ENCODE results near the gene CAMKK1.

- RAMPAGE, long total RNA = no peak
- RRBS = no CpG with 5 or more reads among the region's 6 CpGs
These were observed 491 bp upstream of the ASPA start for GRCh38 chr17:3475251-3475761.

DNA sequence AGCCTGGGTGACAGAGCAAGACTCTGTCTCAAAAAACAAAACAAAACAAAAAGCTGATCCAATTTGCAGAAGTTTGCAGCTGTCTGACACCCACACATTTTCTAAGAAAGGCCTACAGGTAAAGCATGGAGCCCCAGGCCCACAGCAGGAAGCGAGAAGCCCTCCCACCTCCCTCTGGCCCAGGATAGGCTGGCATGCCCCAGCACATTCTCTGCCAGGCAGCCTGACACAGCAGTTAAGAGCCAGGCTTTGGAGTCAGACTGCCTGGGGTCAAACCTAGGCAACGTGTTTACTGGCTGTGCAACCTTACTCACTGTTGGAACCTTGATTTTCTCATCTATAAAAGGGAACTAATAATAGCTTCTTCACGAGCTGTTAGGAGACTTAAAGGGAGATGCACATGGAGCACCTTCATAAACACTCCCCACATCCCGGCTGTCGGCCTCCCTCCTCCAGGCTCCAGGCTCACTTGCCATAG, 5.3 kb upstream of the TRPV3 start:
- RAMPAGE, long total RNA = no peak
- RRBS = no CpG with 5 or more reads among the region's 5 CpGs

DNA sequence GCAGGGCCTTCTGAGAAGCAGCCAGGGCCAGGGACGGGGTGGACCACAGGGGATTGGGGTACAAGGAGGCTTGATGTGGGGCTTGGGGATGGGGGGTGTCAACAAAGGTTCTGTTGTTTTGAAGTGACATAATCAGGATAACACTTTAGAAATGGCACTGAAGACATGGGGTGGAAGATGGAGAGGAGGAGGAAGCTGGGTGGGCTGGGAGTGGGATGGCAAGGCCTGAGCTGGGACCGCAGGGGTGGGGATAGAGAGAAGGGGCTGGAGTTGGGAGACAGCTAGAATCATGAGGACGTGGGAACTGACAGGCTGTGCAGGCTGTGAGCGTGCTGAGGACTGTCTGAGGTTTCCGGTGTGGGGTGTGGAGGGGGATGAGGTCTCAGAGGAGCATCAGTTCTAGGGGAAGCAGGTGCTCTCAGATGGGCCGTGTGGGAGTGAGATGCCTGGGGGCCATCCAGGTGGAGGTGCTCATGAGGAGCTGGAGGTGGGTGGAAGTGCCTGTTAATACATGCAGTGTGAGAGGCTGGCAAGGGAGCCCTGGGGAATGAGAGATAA, 27.1 kb downstream of the HASPIN start:
- RAMPAGE, long total RNA = no peak
- RRBS = no CpG with 5 or more reads among the region's 6 CpGs

DNA sequence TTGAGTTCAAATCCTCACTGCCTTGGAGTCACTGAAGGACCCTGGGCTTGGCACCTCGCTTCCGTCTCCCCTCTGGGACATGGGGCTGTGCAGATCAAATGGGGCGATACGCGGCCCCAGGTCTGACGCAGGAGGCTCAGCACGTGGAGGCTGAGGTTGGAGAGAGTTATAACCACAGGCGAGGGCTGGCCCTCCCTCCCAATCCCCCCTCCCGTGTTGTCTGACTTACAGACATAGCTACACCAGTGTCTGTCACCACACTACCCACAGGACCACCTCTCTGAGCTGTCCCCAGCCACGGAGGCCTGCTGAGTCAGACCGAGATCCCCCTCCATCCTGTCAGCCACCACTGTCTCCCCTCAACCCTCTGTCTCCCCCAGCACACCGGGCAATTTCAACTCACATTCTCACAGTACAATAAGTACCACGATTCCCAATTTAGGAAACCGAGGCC, 4.6 kb downstream of the ITGAE start:
- RAMPAGE, long total RNA = no peak
- RRBS = no CpG with 5 or more reads among the region's 14 CpGs

DNA sequence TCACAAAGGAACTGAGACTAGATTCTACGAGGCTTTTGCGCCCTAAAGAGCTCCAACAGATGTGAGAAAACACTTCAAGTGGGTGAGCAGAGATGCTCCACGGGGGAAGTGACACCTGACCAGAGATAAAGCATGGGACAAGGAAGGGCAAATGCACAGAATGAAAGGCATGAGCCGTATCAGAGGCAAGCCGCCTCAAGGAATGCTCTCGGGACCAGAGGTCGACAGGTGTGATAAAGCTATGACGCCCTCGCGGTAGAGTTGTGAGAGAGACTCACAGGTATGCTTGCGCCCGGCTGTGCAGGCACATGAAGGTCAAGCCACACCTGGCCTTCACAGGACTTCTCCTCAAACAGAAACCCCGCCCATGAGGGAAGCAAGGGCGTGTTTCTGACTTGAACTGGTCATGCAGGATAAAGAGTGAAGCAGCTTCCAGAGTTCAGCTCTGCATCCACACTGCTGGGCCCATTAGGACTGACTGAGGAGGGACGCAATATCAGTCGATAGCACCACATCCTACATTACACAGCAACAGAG, 7.9 kb downstream of the NCBP3 start:
- RAMPAGE, long total RNA = no peak
- RRBS = no CpG with 5 or more reads among the region's 16 CpGs

- RAMPAGE, long total RNA = no peak
- RRBS = 42% methylated on average over 3 of the region's 48 CpGs
These were observed 4.4 kb downstream of the CAMKK1 start for GRCh38 chr17:3888220-3888993.

GRCh38 chr17:3889642-3890991, 2.7 kb downstream of the CAMKK1 start:
- RAMPAGE, long total RNA = no peak
- RRBS = no CpG with 5 or more reads among the region's 37 CpGs

GRCh38 chr17:3891597-3892678, 915 bp downstream of the CAMKK1 start:
- RAMPAGE, long total RNA = no peak
- RRBS = 1% methylated on average over 12 of the region's 66 CpGs

DNA sequence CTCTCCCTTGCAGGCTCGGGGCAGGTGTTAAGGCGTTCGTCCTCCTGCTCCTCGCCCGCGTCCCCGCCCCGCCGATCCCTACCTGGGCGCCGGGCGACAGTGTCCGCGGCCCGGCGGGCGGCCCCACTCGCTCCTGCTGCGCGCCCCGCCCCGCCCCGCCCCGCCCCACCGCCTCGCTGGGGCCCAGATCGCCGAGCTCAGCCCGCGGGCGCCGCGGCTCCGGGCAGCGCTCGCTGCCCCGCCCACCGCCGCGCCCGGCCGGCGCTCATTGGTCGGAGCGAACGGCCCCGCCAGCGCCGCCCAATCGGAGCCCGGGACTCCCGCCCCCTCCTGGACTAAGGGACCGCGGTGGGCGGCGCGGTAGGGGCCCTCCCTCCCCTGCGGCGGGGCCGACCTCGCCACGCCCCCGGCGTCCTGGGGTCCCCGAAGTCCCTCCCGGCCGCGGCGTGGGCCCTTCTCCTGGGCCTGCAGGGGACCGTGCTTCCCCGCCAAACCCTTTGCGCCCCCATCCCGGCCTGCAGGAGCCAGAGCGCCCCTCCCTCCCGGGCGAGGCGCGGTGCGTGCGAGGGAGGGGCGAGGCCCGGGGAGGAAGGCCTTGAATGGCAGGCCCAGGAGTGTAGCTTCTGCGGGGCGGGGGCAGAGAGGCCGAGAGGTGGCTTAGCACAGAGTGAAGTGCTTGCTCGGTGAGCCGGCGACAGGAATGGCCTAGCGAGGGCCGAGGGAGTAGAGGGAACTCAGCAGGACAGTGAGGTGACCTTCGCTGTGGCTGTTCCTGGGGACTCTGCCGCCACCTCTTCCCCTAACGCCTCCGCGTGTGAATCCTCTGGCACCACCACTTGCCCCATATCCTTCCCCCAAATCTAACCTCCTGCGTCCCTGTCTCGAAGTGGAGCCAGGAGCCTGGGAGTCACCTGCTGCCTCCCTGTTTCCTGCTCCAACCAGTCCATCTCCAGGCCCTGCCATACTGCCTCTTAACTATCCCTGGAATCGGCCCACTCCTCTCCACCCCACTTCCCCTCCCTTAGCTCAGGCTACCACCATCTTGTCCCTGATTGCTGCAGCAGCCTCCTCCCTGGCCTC, at the start of gene CAMKK1:
Gene CAMKK1, minus strand, starts transcription at position 197 of the 1,080 bp plus-strand sequence.
- RAMPAGE, long total RNA = no peak
- RRBS = 3% methylated on average over 42 of the region's 98 CpGs

DNA sequence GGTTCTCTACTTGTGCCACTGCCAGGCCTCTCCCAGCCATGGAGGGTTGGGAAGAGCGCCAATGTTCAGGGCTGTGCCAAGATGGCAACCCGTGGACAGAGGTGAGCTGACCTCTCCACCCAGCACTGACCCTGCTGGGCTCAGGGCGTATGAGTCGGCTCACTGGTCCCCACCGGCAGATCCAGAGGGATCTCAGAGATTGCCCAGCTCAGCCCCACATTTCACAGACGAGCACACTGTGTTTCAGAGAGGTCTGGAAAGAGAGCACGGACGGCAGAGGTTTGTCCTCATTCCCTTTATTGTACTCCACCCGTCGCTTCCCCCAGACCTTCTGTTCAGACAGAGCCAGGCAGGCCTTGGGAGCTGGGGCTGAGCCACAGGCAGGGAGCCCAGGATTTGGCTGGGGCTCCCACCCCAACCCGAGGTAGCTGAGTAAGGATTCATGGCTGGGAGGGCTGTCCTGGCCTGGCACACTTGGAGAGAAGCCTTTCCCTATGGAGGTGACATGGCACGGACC, 3.5 kb upstream of the CAMKK1 start:
- RAMPAGE, long total RNA = no peak
- RRBS = no CpG with 5 or more reads among the region's 12 CpGs

GRCh38 chr17:3962439-3963151, 1.6 kb downstream of the ATP2A3 start:
- RAMPAGE, long total RNA = no peak
- RRBS = no CpG with 5 or more reads among the region's 9 CpGs

GRCh38 chr17:4105533-4106006, 37.3 kb downstream of the ZZEF1 start:
- RAMPAGE, long total RNA = no peak
- RRBS = no CpG with 5 or more reads among the region's 7 CpGs

DNA sequence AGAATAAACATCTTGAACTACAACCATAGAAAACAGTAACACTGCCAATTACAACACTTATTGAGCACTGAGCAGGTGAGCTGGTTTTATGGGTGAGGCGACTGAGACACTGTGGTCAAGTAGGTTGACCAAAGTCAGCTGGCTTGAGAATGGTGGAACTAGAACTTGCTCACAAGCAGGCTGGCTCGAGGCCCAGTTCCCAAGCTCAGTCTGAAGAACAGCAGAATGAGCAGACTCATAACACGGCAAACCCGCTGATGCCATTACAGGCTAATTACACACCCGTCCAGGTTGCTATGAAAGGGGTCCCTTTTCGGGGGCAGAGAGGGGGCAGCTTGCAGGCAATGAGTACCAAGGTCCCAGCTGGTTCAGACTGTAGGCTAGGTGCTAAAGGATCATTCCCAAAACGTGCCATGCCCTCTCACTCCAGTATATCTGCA, 6.4 kb downstream of the ZZEF1 start:
- RAMPAGE, long total RNA = no peak
- RRBS = no CpG with 5 or more reads among the region's 7 CpGs

DNA sequence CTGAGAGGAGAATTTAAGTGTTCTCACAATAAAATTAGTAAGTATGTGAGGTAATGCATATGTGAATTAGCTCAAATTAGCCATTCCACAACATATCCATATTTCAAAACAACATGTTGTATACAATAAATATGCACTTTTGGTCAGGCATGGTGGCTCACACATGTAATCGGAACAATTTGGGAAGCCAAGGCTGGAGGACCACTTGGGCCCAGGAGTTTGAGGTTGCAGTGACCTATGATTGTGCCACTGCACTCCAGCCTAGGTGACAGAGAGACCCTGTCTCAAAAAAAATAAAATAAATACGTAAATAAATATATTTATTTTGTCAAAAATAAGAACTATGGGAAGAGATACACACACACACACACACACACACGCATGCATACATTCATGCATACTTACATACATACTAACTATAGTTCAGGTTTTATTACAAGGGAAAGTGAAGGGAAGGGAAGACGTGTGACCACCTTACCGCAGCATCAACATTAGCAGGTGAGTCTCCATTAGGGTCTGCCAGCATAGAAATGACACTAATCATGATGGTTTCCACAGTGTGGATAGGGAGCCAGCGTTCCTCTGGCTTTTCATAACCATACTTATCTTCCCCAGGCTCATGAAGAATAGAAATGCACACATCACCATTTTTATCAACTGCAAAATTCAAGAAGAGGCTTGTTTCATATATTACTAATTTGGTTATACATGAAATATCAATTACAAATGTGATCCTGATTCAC, 25.1 kb upstream of the ANKFY1 start:
- RAMPAGE, long total RNA = no peak
- RRBS = no CpG with 5 or more reads among the region's 6 CpGs

DNA sequence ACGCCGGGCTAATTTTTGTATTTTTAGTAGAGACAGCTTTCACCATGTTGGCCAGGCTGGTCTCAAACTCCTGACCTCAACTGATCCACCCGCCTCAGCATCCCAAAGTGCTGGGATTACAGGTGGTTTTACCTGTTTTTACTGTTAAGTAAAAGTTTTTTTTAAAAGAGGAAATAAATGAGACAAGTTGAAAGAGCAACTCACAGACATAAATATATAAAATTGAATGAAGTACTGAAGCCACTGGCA, 31.9 kb downstream of the UBE2G1 start:
- RAMPAGE, long total RNA = no peak
- RRBS = no CpG with 5 or more reads among the region's 3 CpGs

DNA sequence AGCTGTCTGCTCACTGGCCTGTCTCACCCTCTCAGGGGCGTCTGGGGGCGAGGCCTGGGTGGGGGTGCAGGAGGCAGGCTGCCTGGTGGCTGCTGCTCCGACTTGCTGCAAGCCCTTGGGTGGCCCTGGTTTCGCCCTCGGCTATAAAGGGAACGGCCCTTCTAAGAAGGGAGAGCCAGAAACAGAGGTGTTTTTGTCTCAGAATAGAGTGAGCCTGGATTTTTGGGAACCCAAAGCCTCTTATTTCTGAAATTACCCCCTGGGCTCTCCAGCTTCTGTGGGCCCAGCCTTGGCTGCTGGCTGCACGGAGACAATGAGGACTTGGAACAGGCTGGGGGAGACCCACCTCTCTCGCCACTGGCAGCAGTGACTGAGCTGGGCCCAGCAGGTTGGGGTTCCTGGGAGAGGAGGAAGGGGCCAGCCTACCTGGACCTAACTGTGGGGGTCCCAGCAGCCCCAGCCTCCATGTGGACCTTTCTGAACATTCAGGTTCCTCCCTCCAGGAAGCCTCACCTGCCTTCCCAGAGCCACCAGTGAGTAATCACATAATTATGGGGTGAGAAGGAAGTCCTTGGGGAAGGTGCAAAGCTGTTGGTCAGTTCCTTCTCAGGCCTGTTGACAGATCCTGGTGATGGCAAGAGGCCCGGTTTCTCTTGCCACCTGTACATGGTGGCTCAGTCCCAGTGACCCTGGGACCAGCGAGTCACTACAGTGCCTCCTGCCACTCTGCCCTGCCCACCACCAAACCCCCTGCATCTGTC, 15.4 kb upstream of the SPNS2 start:
- RAMPAGE, long total RNA = no peak
- RRBS = no CpG with 5 or more reads among the region's 10 CpGs

GRCh38 chr17:4499504-4500538, 1.1 kb downstream of the SPNS2 start:
- RAMPAGE, long total RNA = no peak
- RRBS = 1% methylated on average over 9 of the region's 56 CpGs

- RAMPAGE, long total RNA = no peak
- RRBS = no CpG with 5 or more reads among the region's 14 CpGs
These were observed 4.1 kb downstream of the SPNS2 start for GRCh38 chr17:4502722-4503292.

GRCh38 chr17:4522436-4523022, 23.8 kb downstream of the SPNS2 start:
- RAMPAGE, long total RNA = no peak
- RRBS = no CpG with 5 or more reads among the region's 14 CpGs

- RAMPAGE, long total RNA = no peak
- RRBS = 59% methylated on average over 4 of the region's 36 CpGs
These were observed 20.8 kb downstream of the MYBBP1A start for GRCh38 chr17:4534066-4535094.